ENCODE measurements around a stretch of chr10.

DNA sequence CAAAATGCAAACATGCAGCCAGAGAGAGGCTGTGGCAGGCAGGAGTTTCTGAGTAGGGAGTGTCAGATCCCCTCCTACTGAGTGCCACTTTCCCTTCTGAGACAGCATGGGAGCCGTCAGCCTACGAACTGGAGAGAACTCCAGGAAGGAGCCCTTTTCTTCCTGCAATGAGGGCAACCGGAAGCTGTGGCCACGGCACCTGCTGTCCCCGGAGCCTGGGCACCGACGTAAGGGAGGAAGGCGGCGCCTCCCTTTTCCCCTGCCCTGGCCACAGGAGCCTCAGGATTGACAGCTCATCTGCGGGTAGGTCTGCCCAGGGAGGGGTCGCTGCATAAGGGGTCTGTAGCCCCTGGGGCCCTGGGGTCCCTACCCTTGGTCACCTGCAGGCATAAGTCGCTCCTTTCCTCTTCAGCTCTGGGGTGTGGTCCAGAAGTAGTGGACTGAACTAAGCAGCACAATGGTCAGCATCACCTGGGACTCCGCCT, 51.7 kb downstream of the RBM17 start:
- PRO-cap, 4 experiments, result no peak in any of the 4 experiments
- RAMPAGE, long total RNA, 2 experiments, result no peak in any of the 2 experiments
- RRBS, result no CpG with 5 or more reads among the region's 13 CpGs

DNA sequence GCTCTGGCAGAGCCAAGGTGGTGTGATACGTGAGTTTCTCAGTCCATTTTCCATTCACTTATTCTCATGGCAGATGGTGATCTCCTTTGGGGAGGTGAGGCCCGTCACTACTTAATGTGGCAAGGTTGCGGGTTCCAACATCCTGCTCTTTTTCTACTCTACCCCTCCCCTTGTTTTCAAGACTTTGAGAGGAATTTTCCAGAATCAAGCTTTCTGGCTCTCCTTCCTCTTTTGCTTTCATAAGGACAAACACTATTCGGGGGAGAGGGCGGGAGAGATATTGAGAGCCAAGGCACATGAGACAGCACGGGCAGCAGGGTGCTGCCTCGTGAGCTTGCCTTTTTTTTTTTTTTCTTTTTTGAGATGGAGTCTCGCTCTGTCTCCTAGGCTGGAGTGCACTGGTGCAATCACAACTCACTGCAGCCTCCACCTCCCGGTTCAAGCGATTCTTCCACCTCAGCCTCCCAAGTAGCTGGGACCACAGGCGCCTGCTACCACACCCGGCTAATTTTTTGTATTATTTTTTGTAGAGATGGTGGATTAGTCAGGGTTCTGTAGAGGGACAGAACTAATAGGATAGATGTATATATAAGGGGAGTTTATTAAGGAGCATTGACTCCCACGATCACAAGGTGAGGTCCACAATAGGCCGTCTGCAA, 6.8 kb upstream of the PFKFB3 start:
- PRO-cap, 4 experiments, result no peak in any of the 4 experiments
- RAMPAGE, long total RNA, 2 experiments, result no peak in any of the 2 experiments
- RRBS, result no CpG with 5 or more reads among the region's 14 CpGs

- PRO-cap, 4 experiments, result no peak in any of the 4 experiments
- RAMPAGE, long total RNA, 2 experiments, result no peak in any of the 2 experiments
- RRBS, result no CpG with 5 or more reads among the region's 3 CpGs
Observed at GRCh38 chr10:6197442-6198010, 5.2 kb upstream of the PFKFB3 start.

DNA sequence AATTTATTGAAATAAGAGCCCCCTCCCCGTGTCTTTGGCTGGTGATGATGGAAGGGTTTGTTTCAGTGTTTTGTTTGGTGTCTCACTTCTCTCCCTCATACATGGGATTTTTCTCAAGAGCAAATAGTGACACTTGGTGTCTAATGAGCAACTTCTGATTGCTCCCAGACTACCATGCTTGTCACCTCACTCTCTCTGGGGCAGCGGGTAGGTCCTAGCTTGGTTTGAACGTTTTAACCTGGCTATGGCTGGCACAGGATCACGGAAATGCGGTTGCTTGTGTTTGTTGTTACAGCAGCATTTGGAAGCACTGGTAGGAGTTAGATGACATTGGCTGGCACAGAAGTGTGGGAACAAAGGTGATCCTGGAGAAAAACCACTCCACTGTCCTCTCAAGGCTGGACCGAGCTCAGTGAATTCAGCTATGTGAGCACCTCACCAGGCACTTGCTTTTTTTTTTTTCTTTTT, 3.7 kb upstream of the PFKFB3 start:
- PRO-cap, 4 experiments, result no peak in any of the 4 experiments
- RAMPAGE, long total RNA, 2 experiments, result no peak in any of the 2 experiments
- RRBS, result no CpG with 5 or more reads among the region's 6 CpGs

DNA sequence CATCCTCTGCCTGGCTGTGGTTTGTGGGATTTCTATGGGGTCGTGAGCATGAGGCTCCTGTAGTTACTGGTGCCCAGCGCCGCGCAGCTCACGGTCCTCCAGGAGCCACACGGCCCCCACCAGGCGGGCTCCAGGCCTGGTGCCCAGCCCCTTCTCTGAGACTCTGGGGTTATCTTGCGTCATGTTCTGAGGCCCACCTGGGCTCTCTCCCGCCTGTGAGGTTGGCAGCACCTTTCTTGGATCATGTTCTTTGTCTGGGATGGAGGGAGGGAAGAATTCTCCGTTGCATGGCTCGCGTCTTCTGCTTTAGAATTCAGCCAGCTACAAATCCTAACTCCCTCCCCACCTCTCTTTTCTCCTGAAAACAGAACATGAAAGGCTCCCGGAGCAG, 29.8 kb downstream of the PFKFB3 start:
- PRO-cap, 4 experiments, result no peak in any of the 4 experiments
- RAMPAGE, long total RNA, 2 experiments, result no peak in any of the 2 experiments
- RRBS, result no CpG with 5 or more reads among the region's 13 CpGs

DNA sequence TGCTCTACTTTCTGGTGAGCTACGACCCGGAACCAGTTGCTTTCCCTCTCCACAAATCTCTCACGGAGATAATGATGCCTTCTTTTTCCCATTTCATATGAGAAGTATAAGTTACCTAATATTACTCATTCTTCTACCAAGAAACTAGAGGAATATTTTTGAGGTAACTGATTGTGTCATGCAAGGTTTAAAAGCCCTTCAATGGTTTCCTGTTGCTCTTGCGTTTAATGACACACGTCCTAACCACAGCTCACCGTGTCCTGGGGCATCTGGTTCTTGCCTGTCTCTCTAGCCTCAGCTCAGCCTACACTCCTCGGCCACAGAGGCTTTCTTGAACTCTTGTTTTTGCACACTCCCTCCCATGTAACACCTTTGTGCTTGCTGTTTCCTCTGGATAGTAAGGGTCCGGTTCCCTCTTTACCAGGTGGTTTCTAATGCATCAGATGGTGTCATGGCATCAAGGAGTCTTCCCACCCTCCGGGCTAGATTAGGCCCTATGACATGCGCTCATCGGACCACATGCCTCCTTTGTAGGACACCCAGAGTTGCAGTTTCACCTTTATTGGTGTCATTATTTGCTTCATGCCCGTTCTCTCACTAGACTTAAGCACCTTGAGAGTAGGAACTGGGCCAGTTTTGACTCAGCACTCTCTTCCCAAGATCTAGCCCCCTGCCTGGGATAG, 67.6 kb downstream of the PFKFB3 start:
- PRO-cap, 4 experiments, result no peak in any of the 4 experiments
- RAMPAGE, long total RNA, 2 experiments, result no peak in any of the 2 experiments
- RRBS, result 88% methylated on average over 2 of the region's 12 CpGs

GRCh38 chr10:6291741-6292095, 89.0 kb downstream of the PFKFB3 start:
- PRO-cap, 4 experiments, result no peak in any of the 4 experiments
- RAMPAGE, long total RNA, 2 experiments, result no peak in any of the 2 experiments
- RRBS, result no CpG with 5 or more reads among the region's 5 CpGs

- PRO-cap, 4 experiments, result no peak in any of the 4 experiments
- RAMPAGE, long total RNA, 2 experiments, result no peak in any of the 2 experiments
- RRBS, result no CpG with 5 or more reads among the region's 5 CpGs
Observed at GRCh38 chr10:6354095-6354868, 151.6 kb downstream of the PFKFB3 start.

- PRO-cap, 4 experiments, result no peak in any of the 4 experiments
- RAMPAGE, long total RNA, 2 experiments, result no peak in any of the 2 experiments
- RRBS, result no CpG with 5 or more reads among the region's 13 CpGs
Observed at GRCh38 chr10:6494783-6495542, 85.1 kb downstream of the PRKCQ start.

GRCh38 chr10:6579125-6579811, 808 bp downstream of the PRKCQ start:
- PRO-cap, 4 experiments, result peak in 1 of 4 experiments; most common plus-strand start chr10:6579374 (in 1); most common minus-strand start chr10:6579339 (in 1)
- RAMPAGE, long total RNA, 2 experiments, result no peak in any of the 2 experiments
- RRBS, result no CpG with 5 or more reads among the region's 15 CpGs

GRCh38 chr10:6581604-6582357, 1.7 kb upstream of the PRKCQ start:
- PRO-cap, 4 experiments, result no peak in any of the 4 experiments
- RAMPAGE, long total RNA, 2 experiments, result no peak in any of the 2 experiments
- RRBS, result no CpG with 5 or more reads among the region's 9 CpGs

GRCh38 chr10:6607124-6607588, 27.1 kb upstream of the PRKCQ start:
- PRO-cap, 4 experiments, result no peak in any of the 4 experiments
- RAMPAGE, long total RNA, 2 experiments, result no peak in any of the 2 experiments
- RRBS, result no CpG with 5 or more reads among the region's 4 CpGs

DNA sequence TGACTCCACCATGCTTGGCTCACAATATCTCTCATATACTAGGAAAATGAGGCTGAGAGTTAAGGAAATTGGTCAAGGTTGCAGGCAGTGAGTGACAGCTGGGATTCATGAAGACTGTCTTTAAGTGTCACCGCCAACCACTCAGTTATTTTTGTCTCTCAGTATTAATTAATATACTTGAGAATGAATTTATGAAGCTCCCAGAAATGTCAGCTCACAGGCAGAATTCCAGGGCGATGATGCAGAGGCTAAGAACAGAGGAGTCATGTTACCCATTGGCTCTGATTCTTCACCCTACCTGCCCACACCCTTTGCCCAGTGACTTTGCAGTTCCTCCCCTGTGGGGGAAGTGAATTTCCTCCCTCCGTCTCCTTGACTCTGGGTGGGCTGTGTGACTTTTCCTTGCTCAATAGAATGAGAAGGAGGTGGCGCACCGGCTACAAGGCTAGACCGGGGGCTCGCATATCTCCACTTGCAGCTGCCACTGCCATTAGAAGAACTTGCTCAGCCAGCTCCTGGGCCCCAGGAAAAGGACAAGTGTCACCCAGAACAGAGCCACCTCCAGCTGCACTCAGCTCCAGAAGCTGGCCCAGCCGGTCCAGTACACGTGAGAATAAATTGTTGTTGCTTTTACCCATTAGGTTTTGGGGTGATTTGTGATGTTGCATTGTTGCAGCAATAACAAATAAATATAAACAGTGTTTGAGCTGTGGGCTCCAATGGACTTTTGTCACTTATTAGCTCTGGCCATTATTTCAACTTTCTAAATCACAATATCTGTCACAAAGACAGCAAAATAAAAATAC, 157.1 kb upstream of the PRKCQ start:
- PRO-cap, 4 experiments, result no peak in any of the 4 experiments
- RAMPAGE, long total RNA, 2 experiments, result no peak in any of the 2 experiments
- RRBS, result no CpG with 5 or more reads among the region's 9 CpGs

- PRO-cap, 4 experiments, result no peak in any of the 4 experiments
- RAMPAGE, long total RNA, 2 experiments, result no peak in any of the 2 experiments
- RRBS, result no CpG with 5 or more reads among the region's 4 CpGs
Observed at GRCh38 chr10:7028067-7028691, 382.7 kb downstream of the SFMBT2 start.

DNA sequence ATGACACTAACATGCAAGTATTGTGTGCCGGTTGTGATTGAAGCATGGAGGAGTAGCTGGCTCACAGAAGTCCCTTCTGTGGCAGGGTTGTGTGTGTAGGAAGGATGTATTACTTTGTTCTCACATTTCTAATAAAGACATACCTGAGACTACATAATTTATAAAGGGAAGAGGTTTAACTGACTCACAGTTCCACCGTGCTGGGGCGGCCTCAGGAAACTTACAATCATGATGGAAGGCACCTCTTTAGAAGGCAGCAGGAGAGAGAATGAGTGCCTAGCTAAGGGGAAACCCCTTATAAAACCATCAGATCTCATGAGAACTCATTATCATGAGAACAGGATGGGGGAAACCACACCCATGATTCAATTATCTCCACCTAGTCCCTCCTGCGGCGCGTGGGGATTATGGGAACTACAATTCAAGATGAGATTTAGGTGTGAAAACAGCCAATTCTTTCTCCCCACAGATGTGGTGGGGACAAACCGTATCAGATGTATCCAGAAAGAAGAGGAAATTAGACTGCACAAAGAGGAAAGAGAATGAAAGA, 375.8 kb downstream of the SFMBT2 start:
- PRO-cap, 4 experiments, result no peak in any of the 4 experiments
- RAMPAGE, long total RNA, 2 experiments, result no peak in any of the 2 experiments
- RRBS, result no CpG with 5 or more reads among the region's 7 CpGs

- PRO-cap, 4 experiments, result no peak in any of the 4 experiments
- RAMPAGE, long total RNA, 2 experiments, result no peak in any of the 2 experiments
- RRBS, result no CpG with 5 or more reads among the region's 6 CpGs
Observed at GRCh38 chr10:7388618-7389040, 22.2 kb downstream of the SFMBT2 start.

DNA sequence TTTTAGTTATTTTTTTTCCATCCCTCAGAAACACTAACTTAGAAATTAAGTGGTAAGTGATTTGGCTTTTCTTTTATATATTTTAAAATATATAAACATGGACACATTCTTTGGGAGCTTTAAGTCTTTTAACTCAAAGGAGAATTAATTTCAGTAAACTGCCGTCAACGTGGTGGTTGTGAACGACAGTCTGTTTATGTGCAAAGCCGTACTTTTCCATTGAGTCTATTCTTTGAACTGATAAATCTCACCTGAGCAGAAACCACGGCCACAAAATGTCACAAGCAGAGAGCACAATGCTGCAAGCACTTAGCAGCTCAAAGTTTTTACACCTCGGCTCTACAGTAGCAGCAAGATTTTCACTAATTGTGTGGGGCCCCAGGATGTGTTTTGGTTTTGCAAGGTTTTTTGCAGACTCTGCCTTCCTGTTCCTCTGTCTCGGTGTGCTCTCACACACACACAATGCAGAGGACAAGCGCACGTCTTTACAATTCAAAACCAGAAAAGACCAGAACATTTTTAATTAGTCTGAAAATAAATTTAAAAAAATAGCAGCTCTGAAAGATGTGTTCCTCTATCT, 73.6 kb upstream of the SFMBT2 start:
- PRO-cap, 4 experiments, result peak in 4 of 4 experiments; most common plus-strand start position 452 of the sequence (in 4); most common minus-strand start position 189 of the sequence (in 1)
- RAMPAGE, long total RNA, 2 experiments, result no peak in any of the 2 experiments
- RRBS, result no CpG with 5 or more reads among the region's 9 CpGs

- PRO-cap, 4 experiments, result no peak in any of the 4 experiments
- RAMPAGE, long total RNA, 2 experiments, result no peak in any of the 2 experiments
- RRBS, result no CpG with 5 or more reads among the region's 4 CpGs
Observed at GRCh38 chr10:7488369-7488722, 77.5 kb upstream of the SFMBT2 start.

DNA sequence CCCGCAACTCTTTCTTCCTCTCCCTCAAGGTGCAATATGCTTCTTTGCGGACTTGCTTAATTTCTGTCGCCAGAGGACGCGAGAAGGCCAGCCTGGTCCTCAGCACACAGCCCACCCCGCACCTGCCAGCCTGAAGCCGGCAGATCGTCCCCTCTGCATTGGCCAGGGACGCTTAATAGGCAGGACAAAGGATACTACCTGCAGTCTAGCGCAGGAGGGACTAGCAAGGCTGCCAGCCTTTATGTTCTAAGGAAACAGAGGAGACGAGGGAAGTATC, 1.1 kb upstream of the ITIH5 start:
- PRO-cap, 4 experiments, result peak in 1 of 4 experiments; most common plus-strand start position 203 of the sequence (in 1); most common minus-strand start position 177 of the sequence (in 1)
- RAMPAGE, long total RNA, 2 experiments, result no peak in any of the 2 experiments
- RRBS, result no CpG with 5 or more reads among the region's 11 CpGs

- PRO-cap, 4 experiments, result peak in 3 of 4 experiments; most common minus-strand start chr10:7788577 (in 2)
- RAMPAGE, long total RNA, 2 experiments, result no peak in any of the 2 experiments
- RRBS, result 1% methylated on average over 7 of the region's 50 CpGs
Observed at GRCh38 chr10:7788276-7789298, 610 bp downstream of the ATP5F1C start.

Measured in uterus (tissue), 7 donors.